Pulmonary artery (tissue), 1 donor: ENCODE measurements around a stretch of chr2.

- PRO-cap = no peak
Observed at GRCh38 chr2:216971678-216972048, 111.8 kb upstream of the TNP1 start.

GRCh38 chr2:217064058-217064821, 204.4 kb upstream of the TNP1 start:
- PRO-cap = no peak

DNA sequence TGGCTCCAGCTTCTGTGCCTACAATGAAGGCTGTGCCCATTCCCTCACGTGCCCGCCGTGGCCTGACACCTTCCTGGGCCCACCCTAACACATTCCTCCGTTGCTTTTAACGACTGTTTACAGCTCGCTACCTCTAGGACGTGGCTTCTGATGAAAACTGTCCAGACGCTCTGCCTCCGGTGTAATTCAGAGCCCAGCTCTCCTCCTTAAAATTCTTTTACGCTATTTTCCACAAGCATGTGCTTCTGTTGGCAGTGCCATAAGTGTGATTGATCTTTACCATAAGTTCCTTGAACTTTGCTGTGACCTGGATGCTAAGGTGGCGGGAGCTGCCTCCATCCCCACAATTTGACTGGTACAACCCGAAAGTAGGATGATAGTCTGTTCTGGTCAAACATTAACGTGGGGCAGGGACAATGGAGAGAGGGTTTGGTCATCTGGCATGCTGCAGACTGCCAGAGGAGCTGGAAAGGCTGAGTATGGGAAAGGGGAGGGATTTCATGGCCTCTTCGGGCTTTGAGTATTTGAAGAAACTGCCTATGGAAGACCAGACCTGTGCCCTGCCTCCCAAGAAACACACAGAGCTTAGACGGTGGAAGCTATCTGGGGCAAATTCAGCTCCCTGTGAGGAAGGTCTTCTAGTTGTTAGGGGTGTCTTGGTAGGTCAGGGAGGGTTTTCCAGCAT, 206.9 kb upstream of the TNP1 start:
- PRO-cap = no peak

DNA sequence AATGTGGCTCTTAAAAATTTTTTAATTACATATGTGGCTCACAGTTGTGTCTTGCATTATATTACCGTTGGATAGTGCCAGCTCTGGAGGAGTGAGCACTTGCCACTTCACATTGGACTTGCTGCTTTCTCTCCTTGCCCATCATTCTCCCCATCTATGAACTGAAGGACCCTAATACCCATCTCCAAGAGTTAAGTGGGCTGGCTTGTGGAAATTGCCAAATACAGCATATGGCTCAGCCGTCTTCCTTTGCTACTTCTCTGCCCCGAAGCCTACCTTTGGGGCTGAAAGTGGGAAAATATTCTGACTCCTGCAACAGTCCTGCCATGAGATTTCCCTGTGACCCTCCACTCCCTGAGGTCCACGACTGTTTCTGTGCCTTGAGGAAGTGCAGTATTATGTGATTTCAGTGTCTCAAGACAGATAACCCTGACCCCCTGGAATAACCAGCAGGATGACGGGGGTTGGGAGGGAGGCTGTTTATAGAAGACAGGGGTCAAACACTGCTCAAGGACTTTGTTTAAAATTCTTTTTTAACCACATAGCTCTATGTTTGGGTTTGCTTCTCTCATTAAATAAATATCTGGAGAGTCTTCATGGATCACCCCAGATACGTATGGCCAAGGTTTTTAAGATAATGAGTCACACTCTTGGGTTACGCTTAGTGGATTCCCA, 523.6 kb upstream of the TNP1 start:
- PRO-cap = no peak

GRCh38 chr2:217433369-217433863, 569.4 kb downstream of the TNS1 start:
- PRO-cap = no peak

GRCh38 chr2:217510741-217511262, 492.0 kb downstream of the TNS1 start:
- PRO-cap = no peak

GRCh38 chr2:217631980-217632569, 370.7 kb downstream of the TNS1 start:
- PRO-cap = no peak

- PRO-cap = unidirectional peak, minus-strand start at chr2:217753918
Observed at GRCh38 chr2:217753784-217754287, 249.0 kb downstream of the TNS1 start.

DNA sequence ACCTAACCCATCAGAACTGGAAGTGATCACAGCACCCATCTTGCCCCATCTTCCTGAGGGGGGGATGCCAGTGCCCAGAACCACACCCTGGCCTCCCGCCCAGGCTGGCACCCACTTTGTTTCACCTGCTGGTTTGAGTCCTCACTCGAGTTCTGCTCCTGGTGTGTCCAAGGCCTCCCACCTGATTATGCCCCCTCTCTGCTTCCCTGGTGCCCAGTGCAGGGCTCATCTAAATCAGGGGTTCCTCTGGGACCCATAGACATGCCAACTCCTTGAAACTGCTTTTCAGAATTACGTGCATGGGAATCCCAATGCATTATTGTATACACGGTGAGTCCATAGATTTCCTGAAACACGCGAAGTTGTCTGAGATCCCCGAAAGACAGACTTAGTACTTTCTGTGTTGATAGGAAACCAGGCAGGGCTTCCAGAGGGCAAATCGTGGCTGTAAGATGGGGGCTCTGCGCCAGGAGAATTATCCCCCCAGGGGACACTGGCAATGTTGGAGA, 174.3 kb downstream of the TNS1 start:
- PRO-cap = no peak

GRCh38 chr2:217856717-217857581, 145.8 kb downstream of the TNS1 start:
- PRO-cap = no peak

DNA sequence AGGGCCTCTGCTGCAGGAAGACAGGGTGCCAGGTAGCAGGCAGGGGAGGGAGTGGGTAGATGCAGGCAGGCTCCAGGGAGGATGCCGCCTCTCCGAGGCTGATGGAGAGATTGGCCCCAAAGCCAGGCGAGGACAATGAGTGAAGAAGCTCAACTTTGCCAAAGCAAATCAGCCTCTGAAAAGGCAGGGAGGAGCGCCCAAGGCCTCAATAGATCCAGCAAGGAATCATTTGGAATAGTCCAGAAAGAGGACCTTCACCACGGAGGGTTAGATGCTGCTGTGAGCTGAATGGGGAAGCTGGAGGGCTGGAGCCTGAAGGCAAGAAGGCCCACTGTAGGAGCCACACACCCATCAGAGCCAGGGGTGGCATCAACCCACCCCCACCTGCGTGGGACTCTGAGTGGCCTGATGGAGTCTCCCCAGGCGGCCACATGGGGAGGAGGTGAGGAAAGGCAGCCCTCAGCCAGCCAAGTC, 133.6 kb downstream of the TNS1 start:
- PRO-cap = no peak

- PRO-cap = no peak
Observed at GRCh38 chr2:217904699-217904894, 98.2 kb downstream of the TNS1 start.

GRCh38 chr2:217999927-218000721, 2.7 kb downstream of the TNS1 start:
- PRO-cap = unidirectional peak, plus-strand start at chr2:218000421

DNA sequence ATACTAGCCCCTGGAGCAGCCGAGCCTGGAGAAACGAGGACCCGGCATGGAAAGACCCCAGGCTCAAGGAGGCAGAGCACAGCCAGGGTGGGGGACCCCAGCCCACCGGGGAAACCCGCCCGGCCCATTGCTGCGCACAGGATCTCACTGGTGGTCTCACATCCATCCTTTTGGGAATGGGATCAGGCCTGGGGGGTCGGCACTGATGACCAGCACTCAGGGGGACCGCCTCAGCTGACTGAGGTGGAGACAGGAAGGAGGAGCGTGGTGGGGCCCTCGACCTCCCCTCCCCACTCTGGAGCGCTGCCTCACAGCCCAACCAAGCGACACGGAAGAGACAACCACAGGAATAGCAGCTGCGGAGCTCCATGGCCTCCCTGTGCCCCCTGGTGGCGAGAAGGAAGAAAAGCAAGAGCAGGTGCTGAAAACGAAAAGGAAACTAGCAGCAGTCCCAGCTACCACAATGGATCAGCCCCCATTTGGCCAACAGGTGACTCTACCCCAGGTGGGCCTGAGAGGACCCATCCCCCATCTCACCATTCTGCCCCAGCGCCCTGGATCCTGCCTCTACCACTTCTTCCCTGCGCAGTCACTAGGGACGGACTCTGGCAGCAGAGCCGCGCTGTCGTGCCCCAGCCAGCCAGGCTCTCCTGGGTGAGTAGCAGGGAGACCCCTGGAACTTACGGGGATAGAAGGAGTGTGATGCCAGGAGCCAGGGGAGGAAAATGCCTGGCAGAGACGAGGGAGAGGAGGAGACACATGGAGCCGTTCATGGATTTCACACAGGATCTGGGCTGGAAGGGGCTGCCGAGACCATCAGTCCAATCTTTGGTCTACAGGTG, 32.0 kb upstream of the TNS1 start:
- PRO-cap = no peak

- PRO-cap = no peak
Observed at GRCh38 chr2:218200063-218200508, 16.9 kb upstream of the ARPC2 start.

DNA sequence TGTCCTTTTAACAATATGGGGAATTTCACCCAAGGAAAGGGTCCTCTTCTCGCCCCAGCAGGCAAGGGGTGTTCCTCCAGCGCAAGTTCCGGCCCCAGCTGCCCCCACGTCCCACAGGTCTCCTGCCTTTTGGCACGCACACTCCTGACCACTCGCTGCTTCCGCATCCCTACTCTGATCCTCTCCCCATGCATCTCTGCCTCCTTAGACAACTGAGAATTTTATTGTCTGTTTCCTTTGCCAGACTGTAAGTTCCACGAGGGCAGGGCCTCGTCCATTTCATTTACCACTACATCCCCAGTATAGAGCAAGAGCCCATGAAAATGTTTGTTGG, 631 bp upstream of the ARPC2 start:
- PRO-cap = no peak

GRCh38 chr2:218263608-218264642, 3.1 kb downstream of the GPBAR1 start:
- PRO-cap = no peak

- PRO-cap = no peak
Observed at GRCh38 chr2:218270628-218271038, 314 bp downstream of the PNKD start.

DNA sequence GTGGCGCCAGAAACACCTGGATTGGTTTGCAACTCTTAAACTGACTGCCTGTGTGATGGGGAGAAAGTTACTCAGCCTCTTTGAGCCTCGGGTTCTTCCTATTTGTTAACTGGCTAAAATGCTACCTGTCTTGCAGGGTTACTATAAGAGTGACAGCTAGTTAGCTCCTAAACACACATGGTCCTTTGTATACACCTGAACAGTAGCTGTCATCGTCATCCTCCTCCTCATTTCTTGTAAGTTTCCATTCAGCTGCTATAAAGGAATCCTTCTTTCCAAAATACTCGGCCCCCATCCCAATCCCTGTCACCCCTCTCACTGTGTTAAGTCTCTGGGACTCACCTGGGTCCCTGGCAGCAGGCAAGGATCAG, 7.8 kb downstream of the PNKD start:
- PRO-cap = no peak

- PRO-cap = bidirectional peak, plus-strand start at chr2:218324180, minus-strand start at chr2:218324104
Observed at GRCh38 chr2:218323668-218324595, 31.6 kb upstream of the TMBIM1 start.